Daoy (cell line): ENCODE measurements around a stretch of chr16.

DNA sequence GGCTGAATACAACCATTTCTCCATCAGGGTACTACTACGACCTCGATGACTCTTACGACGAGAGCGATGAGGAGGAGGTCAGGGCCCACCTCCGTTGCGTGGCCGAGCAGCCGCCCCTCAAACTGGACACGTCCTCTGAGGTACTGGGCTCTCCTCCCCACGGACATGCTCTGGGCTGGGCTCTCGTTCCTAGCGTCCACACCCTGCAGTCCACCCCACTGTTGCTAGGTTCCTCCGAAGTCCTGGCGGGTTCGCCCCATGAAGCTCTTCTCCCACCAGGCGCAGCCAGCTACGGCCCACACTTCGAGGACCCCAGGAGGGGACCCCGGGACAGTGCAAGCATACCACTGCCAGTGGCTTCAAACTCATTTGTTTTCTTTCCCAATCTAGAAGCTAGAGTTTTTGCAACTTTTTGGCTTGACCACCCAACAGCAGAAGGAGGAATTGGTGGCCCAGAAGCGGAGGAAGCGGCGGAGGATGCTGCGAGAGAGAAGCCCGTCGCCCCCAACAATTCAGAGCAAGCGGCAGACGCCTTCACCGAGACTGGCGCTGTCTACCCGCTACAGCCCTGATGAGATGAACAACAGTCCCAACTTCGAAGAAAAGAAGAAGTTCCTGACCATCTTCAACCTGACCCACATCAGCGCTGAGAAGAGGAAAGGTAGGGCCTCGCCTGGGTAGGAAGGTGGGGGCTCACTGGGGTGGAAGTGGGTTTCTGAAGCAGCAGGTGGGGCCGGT lies 25.6 kb downstream of the GINS2 start:
- RAMPAGE, long total RNA: no peak

DNA sequence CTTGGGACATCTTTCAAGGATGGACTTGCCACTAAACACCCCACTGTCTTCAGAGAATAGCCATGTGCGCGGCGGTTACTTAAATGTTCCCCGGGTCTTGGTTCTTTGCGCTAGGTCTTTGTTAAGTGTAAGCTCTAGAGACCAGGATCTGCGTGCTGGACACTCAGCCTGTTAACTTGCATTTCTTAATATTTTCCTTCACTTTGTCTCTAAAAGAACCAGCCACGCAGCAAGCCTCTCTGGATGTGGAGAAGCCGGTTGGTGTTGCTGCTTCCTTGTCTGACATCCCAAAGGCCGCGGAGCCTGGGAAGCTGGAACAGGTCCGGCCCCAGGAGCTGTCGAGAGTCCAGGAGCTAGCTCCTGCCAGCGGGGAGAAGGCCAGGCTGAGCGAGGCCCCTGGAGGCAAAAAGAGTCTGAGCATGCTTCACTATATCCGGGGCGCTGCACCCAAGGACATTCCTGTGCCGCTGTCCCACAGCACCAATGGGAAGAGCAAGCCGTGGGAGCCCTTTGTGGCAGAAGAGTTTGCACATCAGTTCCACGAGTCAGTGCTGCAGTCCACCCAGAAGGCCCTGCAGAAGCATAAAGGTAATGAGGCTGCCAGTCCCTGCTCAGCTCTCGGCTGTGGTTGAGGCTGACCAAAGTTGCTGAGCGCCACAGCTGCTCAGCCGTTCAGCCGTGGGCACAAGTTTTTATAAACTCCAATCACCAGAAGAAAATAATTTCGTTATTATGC lies 22.8 kb downstream of the GINS2 start:
- RAMPAGE, long total RNA: no peak

GRCh38 chr16:85690425-85691006 lies 1.8 kb upstream of the GINS2 start:
- RAMPAGE, long total RNA: no peak

DNA sequence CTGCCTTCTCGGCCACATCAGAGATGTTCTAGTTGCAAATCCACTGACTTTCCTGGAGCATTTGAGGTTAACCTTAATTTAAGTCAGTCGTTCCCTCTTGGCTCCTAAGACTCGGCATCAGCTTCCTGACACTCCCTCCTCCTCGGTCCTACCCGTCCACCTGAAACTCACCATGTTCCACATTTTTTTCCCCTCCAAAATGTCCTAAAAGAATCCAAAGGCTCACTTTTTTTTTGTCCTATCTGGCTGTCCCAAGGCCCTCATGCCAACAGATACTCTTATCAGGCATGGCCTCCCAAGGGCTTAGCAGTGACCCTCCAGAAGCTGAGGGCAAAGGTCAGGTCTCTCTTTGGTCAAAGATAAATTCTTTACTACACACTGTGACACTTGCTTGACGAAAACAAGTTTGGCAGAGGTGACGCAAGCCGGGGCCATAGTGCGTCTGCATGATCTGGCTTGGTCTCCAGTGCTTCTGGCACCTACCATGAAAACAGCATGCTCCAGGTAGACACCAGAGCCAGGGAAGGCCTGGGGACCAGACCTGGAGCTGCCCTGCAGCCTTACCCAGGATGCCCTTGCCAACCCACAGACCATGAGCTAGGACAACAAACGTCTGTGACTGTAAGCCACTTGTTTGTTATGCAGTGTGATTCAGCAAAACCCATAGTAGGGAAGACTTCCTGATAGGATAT lies 48.6 kb upstream of the IRF8 start:
- RAMPAGE, long total RNA: no peak

DNA sequence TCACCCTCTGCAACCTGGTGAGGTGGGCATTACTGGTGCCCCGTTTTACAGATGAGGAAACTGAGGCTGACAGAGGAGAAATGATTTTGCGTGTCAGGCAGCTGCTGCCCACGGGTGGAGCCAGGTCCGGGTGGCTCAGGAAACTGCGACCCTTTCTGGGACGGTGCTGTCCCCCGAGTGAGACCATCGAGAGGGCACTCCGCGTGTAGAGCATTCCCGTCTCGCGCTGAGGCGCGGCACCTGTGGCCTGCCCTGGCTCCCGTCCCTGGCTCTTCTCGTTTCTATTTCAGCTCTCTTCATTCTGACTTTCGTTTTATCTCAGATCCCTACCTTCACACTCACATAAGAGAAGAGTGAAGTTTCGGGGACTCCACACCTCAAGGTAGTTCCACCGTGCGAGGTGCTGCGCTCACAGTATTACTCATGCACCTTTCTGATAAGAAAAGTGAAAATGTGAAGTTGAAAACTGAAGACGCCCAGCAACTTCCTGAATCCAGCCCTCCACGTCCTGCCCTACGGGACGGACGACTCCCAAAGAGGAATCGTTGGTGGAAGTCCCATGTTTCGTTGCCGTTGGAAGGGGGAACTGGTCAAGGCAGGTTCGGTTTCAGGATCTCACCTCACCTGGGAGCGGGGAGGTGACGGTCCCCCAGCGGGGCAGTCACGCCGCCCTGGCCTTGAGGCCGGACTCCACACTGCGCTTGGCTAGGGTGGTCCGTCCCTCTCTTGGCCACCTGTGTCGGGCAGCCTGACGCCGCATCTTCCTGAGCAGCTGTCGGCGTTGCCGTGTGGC lies 48.8 kb downstream of the IRF8 start:
- RAMPAGE, long total RNA: no peak

- RAMPAGE, long total RNA: no peak
These were observed 63.3 kb downstream of the IRF8 start for GRCh38 chr16:85962207-85962763.

GRCh38 chr16:85963652-85964153 lies 64.7 kb downstream of the IRF8 start:
- RAMPAGE, long total RNA: no peak

GRCh38 chr16:85974668-85975712 lies 76.0 kb downstream of the IRF8 start:
- RAMPAGE, long total RNA: no peak

DNA sequence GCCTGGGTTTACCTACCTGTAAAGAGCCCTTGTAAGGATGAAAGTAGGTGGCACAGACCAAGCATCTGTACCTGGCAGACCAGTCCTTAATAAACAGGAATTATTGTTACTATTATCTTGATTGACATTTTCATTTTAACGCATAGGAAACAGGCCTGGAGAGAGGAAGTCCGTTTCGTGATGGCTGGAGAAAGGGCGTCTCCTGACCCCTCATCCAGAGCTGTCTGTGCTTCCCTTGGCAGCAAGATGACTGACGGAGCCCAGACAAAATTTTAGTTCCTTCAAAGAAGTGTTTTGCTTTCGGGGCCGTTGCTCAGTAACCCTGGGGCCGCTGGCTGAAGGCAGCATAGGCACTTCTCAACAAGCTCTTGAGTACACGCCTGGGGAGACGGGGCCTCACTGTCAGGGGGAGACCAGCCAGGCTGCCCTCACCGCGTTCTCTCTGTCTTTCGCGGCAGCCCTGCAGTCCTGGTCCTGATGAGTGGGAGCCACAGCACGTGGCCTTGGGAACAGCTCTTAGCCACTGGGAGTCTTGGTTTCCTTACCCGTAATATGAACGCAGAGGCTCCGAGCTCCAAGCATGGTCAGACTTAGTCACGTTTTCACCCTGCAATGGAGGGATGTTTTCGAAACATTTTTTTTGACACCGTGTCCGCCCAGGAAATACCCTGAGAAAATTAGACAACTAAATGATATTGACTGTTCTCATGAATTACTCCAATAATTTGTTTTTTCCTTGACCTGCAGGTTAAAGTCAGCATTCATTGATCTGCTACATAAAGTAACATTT lies 86.0 kb downstream of the IRF8 start:
- RAMPAGE, long total RNA: no peak

GRCh38 chr16:86027311-86027735 lies 128.4 kb downstream of the IRF8 start:
- RAMPAGE, long total RNA: no peak

DNA sequence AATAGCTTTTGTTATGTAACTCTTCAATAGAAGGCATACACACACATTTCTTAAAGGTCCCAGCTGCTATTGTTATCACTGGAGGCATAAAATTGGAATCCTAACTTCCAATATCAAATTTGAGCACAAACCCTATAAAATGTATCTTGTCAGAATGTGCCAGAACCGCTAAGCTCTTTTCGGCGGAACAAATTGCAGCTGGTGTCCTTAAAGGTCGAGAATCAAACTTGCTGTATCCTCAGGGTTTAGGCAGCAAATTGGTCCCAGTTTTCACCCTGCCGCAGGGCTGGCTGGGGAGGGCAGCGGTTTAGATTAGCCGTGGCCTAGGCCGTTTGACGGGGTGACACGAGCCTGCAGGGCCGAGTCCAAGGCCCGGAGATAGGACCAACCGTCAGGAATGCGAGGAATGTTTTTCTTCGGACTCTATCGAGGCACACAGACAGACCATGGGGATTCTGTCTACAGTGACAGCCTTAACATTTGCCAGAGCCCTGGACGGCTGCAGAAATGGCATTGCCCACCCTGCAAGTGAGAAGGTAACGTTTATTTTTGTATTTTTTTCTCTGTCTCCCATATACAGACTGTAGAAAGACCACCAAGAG lies 297.0 kb downstream of the IRF8 start:
- RAMPAGE, long total RNA: no peak

DNA sequence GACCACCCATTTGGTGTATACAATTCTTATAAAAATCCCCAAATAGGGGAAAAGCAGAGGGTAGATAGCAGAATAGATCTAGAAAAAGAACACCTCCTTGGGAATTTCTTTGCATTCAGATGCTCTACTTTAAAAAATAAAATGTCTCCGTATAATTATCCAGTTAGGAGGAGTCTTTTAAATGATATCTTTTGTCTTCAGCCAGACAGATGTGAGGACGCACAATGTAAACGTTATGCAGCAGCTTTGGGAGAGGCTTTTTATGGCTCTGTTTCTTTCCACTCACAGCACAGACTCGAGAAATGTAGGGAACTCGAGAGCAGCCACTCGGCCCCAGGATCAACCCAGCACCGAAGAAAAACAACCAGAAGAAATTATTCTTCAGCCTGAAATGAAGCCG lies 300.3 kb downstream of the IRF8 start:
- RAMPAGE, long total RNA: no peak

GRCh38 chr16:86219552-86220026 lies 290.7 kb upstream of the FOXF1 start:
- RAMPAGE, long total RNA: no peak

DNA sequence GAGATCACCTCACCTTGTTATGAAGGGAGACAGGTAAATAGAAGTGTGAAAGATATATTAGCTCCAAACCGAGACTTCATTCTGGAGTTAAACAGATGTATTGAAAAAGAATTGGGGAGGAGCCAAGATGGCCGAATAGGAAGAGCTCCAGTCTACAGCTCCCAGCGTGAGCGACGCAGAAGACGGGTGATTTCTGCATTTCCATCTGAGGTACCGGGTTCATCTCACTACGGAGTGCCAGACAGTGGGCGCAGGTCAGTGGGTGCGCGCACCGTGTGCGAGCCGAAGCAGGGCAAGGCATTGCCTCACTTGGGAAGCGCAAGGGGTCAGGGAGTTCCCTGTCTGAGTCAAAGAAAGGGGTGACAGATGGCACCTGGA lies 248.3 kb upstream of the FOXF1 start:
- RAMPAGE, long total RNA: no peak

DNA sequence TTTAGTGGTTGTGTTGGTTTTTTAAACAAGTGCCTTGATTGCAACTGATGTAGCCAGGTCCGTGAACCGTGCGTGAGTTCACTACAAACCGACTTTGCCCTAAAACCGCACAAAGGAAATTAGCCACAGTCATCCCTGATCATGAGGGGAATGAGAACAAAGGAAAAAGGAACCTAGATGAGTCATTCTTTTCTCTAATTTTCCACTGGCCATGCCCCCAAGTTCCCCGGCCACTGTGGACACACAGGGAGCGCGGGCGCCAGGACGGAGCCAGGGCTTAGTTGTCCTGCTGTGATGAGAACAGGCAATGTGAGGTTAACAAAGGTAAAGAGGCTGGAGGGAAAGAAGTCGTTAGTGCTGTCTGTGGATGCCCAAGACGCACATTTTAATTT lies 169.2 kb upstream of the FOXF1 start:
- RAMPAGE, long total RNA: no peak

DNA sequence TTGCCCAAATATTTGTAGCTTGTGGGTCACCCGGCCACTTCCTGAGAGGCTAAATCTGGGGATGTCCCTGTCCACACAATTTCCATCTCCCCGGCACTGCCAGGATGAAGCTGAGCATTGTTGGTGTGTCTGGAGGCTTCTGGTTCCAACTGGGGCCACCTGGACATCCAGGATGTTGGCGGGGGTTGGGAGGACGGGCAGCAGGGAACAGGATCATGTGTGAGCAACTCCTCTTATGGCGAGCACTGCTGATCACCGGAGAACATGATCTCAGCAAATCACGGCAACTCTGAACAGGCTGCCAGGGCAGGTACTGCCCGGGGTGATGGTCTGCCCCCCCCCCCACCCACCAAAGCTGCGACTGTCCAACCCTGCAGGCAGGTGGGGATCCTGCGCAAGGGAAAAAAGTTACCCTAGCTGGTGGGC lies 17.0 kb upstream of the FOXF1 start:
- RAMPAGE, long total RNA: no peak

GRCh38 chr16:86497623-86498256 lies 12.6 kb upstream of the FOXF1 start:
- RAMPAGE, long total RNA: no peak

- RAMPAGE, long total RNA: no peak
These were observed 4.0 kb upstream of the FOXF1 start for GRCh38 chr16:86505994-86507133.

GRCh38 chr16:86515486-86516536 lies 5.5 kb downstream of the FOXF1 start:
- RAMPAGE, long total RNA: no peak

- RAMPAGE, long total RNA: no peak
These were observed 6.4 kb downstream of the FOXF1 start for GRCh38 chr16:86516551-86517314.